Mesenteric fat pad (tissue), 1 donor: ENCODE measurements around a stretch of chr19.

DNA sequence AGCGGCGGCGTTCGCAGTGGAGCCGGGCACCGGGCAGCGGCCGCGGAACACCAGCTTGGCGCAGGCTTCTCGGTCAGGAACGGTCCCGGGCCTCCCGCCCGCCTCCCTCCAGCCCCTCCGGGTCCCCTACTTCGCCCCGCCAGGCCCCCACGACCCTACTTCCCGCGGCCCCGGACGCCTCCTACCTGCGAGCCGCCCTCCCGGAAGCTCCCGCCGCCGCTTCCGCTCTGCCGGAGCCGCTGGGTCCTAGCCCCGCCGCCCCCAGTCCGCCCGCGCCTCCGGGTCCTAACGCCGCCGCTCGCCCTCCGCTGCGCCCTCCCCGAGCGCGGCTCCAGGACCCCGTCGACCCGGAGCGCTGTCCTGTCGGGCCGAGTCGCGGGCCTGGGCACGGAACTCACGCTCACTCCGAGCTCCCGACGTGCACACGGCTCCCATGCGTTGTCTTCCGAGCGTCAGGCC lies 36.1 kb upstream of the OR4F17 start:
- PRO-cap = no peak

- PRO-cap = no peak
These were observed 44.9 kb downstream of the PLPP2 start for GRCh38 chr19:246318-246693.

- PRO-cap = no peak
These were observed 10.3 kb upstream of the C2CD4C start for GRCh38 chr19:419161-419791.

DNA sequence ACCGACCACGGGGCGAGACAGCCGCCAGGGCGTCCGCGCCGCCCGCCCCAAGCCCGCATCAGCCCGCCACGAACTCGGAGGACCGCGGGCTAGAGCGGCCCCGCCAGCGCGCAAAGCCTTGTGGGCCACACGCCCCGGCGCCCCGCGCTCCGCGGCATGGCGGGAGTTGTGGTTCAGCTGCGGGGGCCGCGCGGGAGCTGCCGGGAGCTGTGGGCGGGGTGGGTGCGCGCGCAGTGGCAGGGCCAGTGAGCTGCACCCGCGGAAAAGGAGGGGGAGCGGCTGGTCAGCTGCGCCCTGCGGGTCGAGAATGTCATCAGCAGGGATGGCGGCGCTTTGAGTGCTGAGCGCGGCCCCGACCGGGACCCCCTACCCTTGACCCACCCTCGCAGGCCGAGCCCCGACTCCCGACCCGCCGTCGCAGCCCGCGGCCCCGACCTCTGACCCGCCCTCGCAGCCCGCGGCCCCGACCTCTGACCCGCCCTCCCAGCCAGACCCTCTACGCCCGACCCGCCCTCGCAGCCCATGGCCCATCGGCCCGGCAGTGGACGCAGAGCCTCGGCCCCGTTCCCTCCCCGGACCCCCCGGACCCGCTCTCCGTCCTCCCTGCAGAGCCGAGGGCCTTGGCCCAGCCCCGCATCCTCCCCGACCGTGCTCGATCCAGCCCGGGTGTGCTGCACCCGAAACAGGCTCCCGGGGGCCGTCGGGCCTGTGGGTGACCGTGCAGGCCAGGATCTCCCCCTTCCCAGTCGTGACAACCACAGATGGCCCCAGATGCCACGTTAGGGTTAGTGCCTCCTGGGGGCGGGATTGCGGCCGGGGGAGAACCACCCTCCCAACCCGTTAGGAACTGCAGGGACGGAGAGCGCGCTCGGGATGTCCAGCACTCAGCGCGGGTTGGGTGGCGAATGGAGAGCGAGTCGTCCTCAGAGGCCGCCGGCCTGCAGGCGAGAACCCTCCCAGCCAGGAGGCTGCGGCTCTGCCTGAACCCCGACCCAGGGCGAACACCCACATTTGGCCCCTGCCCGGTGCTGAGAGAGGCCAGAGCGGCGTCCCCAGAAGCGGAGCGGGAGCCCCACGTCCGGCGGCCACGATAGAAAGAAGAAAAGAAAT lies 7.0 kb upstream of the MADCAM1 start:
- PRO-cap = bidirectional peak, plus-strand start at position 245 of the sequence, minus-strand start at position 65 of the sequence

DNA sequence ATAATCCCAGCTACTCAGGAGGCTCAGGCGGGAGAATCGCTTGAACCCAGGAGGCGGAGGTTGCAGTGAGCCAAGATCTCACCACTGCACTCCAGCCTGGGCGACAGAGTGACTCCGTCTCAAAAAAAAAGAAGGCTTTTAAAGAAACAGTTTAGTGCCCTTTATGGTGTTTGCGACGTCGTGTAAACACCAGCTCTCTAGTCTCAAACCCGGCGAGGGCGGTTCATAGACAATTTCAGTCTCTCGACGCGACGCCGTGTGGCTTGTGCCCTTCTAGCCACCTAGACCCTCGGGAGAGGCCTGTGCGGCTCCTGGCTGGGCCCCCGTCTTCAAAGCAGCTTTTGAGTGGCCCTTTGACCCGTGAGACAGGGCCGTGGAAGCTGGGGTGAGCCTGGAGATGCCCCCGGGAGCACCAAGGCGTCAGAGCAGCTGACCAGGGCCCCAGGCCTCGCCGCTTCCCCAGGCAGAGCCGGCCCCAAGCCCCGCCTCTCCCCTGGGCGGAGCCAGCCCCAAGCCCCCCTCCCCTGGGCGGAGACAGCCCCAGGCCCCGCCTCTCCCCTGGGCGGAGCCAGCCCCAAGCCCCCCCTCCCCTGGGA lies 5.0 kb upstream of the MADCAM1 start:
- PRO-cap = no peak

GRCh38 chr19:506440-507343 lies 605 bp upstream of the TPGS1 start:
- PRO-cap = no peak

DNA sequence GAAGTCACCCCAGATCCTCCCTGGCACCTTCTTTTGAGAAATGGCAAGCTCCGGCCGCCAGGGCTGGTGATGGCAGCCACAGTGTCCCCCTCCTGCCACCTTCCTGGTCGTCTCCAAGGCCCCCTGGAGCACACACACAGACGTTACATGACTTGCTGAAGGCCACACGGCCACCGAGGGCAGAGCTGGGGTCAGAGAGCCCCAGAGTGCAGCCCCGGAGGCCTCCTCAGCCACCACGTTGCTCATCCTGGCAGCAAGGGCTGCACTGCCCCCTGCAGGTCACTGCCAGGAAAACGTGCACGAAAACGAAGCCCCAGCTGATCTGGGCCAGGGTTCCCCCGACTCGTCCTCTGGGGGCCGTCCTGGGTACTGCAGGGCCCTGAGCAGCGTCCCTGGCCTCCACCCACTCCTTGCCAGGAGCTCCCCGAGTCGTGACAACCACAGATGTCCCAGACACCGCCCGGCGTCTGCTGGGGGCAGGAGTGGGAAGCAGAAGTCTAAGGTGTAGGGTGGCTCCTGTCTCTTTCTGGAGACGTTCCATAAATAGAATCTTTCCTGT lies 3.3 kb downstream of the TPGS1 start:
- PRO-cap = no peak

GRCh38 chr19:552475-552992 lies 8.7 kb downstream of the GZMM start:
- PRO-cap = no peak

DNA sequence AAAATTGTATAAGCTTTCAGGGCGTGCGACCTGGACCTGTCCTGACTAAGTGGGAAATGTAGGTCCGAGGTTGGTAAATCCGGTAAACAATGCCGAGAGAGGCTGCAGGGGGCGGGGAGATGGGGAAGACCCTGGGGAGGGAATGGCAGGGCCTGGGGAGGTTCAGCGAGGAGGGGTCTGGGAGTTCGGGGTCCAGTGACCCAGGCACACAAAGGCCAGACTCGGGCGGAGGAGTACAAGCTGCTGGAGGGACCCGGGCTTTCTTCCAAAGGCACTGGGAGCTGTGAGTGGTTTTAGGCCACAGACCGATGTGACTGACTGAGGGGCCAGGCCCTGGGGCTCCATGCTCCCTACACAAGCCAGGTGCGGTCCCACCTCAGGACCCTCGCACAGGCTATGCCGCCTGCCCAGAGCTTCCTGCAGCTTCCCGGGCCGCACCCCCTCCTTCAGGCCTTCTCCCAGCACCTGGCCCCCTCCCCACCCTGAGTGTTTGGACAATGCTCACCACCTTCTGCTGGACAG lies 3.1 kb upstream of the HCN2 start:
- PRO-cap = no peak

GRCh38 chr19:676769-677047 lies 516 bp downstream of the FSTL3 start:
- PRO-cap = no peak

DNA sequence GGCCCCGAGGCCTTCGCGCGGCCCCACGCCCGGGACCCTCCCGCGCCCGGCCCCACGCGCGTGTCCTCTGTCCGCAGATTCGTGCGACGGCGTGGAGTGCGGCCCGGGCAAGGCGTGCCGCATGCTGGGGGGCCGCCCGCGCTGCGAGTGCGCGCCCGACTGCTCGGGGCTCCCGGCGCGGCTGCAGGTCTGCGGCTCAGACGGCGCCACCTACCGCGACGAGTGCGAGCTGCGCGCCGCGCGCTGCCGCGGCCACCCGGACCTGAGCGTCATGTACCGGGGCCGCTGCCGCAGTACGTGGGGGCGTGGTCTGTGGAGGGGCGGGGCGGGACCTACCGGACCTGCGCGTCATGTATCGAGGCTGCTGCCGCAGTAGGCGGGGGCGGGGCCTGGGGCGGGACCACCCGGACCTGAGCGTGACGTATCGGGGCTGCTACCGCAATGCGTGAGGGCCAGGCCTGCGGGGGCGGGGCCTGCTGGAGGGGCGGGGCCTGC lies 4.1 kb downstream of the FSTL3 start:
- PRO-cap = unidirectional peak, minus-strand start at position 183 of the sequence; bidirectional peak, plus-strand start outside the sequence, minus-strand start at position 264 of the sequence

- PRO-cap = no peak
These were observed 5.2 kb upstream of the PALM start for GRCh38 chr19:703552-704007.

DNA sequence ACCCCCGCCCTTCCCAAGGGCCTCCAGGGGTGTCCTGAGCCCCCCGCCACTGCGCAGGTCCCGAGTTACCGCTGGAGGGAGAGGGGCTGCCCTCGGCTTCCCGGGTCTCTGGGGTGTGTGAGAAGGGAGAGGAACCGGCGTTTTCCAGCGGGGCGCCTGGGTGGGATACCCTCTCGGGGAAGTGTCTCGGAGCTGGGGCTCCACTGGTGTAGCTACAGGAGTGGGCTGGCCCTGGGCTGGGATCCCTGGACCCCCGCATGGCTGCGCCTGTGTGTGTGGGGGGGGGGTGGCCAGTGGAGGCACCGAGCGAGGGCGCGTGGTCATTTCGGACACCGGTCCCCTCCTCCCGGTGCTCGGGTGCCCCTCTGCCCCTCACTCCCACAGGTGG lies 894 bp downstream of the PALM start:
- PRO-cap = no peak

DNA sequence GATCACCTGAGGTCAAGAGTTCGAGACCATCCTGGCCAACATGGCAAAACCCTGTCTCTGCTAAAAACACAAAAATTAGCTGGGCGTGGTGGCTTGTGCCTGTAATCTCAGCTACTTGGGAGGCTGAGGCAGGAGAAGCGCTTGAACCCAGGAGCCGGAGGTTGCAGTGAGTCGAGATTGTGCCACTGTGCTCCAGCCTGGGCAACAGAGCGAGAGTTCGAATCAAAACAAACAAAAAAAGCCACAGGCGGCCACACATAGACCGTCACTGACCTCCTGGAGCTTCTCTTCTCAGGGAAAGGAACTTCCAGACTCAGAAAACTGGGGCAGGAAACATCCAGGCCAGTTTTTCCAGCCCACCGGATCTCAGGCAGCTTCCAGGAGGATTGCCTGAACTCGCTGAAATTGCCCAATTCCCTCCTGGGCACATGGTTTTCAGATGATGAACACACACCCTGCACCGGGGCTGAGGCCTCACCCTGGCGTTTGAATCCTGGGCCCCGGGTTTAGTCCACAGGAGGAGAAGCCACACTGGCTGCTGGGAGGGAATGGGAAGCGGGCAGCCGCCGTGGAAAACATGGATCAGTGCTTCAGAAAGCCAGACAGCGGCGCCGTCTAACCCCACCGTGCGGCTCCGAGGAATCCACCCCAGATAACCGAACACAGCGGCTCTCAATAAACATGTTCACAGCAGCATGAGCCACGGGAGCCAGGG lies 18.4 kb upstream of the PTBP1 start:
- PRO-cap = no peak

- PRO-cap = no peak
These were observed 11.1 kb downstream of the PTBP1 start for GRCh38 chr19:808229-808970.

DNA sequence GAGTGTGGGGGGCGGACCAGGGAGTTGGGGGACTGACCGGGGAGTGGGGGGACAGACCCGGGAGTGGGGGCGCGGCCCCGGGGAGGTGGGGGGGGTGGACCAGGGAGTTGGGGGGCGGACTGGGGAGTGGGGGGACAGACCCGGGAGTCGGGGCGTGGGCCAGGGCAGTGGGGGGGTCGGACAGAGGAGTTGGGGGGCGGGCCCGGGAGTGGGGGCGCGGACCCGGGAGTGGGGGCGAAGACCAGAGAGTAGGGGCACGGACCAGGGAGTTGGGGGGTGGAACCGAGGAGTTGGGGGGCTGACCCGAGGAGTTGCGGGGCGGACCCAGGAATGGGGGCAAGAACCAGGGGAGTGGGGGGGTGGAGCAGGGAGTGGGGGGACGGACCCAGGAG lies 861 bp downstream of the R3HDM4 start:
- PRO-cap = no peak

DNA sequence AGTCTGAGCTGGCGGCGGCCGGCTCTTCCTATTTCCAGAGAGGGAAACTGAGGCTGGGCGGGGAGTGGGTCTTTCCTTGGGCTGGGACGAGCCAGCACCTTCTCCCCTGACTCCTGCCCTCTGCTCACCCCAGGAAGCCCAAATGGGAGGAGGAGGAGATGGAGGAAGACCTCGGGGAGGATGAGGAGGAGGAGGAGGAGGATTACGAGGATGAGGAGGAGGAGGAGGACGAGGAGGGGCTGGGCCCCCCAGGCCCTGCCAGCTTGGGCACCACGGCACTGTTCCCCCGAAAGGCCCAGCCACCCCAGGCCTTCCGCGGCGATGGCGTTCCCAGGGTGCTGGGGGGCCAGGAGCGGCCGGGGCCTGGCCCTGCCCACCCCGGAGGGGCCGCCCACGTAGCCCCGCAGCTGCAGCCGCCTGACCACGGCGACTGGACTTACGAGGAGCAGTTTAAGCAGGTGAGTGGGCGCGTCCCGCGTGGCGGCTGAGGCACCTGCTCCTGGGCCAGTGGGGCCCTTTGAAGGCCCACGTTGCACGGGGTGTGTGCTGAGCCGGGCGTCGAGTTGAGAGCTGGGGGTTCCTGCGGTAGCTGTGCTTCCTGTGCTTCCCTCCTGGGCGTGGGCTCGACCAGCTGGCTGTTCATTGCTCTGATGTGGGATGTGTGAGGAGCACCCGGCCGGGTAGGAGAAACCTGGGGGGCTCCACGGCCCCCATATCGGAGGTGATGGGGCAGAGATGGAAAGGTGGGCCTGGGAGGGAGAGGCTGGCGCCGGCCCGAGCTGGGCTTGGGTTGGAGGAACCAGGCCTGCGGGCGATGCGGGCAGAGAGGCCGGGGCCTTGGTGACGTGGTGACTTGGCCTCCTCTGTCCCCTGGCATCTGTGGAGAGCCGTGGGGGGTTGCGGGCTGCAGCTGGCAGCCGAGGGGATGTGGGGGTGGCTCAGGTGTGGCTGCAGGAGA lies 6.7 kb downstream of the ARID3A start:
- PRO-cap = no peak

GRCh38 chr19:944894-945267 lies 19.0 kb downstream of the ARID3A start:
- PRO-cap = no peak

- PRO-cap = no peak
These were observed 3.7 kb downstream of the TMEM259 start for GRCh38 chr19:1017039-1017880.

DNA sequence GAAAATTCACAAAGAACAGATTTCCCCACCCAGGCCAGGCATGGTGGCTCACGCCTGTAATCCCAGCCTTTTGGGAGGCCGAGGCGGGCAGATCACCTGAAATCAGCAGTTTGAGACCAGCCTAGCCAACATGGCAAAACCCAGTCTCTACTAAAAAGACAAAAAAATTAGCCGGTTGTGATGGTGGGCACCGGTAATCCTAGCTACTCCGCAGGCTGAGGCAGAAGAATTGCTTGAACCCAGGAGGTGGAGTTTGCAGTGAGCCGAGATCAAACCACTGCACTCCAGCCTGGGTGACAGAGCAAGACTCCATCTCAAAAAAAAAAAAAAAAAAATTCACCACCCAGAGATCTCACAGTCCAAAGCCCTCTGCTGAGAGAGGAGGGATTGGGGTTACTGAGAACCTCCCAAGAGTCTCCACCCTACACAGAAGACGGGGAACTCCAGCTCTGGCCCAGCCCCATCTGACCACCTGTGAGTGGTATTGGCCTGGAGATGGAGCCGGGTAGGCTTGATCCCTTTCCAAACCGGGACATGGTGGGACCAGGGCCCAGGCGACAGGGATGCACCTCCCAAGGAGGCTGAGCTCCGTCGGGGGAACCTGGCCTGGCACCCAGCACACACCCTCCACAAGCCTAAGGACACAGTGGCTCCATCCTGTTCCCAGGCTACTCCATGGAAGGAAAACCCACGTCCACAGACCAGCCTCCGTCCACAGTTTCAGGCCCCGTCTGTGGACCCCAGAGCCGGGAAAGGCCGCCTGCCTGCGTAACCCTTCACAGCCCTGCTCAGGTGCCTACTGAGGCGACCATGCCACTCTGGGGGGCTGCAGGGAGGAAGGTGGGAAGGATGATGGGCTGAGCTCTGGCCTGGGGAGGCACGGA lies 2.0 kb downstream of the TMEM259 start:
- PRO-cap = no peak